Ureter (tissue), 1 donor: ENCODE measurements around a stretch of chr2.

DNA sequence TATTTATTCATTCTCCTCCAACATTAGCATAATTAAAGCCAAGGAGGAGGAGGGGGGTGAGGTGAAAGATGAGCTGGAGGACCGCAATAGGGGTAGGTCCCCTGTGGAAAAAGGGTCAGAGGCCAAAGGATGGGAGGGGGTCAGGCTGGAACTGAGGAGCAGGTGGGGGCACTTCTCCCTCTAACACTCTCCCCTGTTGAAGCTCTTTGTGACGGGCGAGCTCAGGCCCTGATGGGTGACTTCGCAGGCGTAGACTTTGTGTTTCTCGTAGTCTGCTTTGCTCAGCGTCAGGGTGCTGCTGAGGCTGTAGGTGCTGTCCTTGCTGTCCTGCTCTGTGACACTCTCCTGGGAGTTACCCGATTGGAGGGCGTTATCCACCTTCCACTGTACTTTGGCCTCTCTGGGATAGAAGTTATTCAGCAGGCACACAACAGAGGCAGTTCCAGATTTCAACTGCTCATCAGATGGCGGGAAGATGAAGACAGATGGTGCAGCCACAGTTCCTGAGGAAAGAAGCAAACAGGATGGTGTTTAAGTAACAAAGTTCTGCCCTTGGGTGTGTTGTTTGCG lies 165.8 kb downstream of the RPIA start:
- PRO-cap, result no peak

DNA sequence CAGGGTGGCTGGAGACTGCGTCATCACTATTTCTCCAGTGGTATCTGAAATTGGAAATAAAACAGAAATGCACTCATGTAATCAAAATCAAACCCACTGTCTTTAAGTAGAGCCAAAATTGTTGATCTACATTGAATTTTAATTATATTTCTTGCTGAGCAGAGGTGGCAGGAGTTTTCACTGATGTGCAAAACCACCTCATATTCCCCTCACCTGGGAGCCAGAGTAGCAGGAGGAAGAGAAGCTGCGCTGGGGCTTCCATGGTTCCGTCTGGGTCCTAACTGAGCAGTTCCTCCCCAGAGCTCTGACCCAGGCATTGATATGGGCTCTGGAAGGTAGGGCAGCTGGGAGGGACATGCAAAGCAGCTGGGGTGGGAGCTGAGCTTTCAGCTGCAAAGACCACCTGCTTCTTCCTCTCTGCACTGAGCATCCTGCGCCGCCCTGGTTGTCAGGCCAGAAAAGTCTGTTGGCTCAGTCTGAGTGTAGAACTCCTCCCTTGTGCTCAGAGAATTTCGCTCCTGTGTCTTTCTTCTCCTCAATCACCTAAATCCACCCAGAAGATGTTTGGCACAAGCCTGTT lies 394.0 kb downstream of the RPIA start:
- PRO-cap, result no peak

GRCh38 chr2:89268379-89268597 lies 576.8 kb downstream of the RPIA start:
- PRO-cap, result no peak

- PRO-cap, result no peak
Observed at GRCh38 chr2:89319895-89320266, 628.4 kb downstream of the RPIA start.

- PRO-cap, result no peak
Observed at GRCh38 chr2:89585236-89586120, 894.0 kb downstream of the RPIA start.

- PRO-cap, result no peak
Observed at GRCh38 chr2:91748537-91749369, 2838.4 kb upstream of the AQP7B start.

GRCh38 chr2:94208151-94208712 lies 378.9 kb upstream of the AQP7B start:
- PRO-cap, result no peak

GRCh38 chr2:94576194-94577000 lies 10.7 kb upstream of the AQP7B start:
- PRO-cap, result no peak

DNA sequence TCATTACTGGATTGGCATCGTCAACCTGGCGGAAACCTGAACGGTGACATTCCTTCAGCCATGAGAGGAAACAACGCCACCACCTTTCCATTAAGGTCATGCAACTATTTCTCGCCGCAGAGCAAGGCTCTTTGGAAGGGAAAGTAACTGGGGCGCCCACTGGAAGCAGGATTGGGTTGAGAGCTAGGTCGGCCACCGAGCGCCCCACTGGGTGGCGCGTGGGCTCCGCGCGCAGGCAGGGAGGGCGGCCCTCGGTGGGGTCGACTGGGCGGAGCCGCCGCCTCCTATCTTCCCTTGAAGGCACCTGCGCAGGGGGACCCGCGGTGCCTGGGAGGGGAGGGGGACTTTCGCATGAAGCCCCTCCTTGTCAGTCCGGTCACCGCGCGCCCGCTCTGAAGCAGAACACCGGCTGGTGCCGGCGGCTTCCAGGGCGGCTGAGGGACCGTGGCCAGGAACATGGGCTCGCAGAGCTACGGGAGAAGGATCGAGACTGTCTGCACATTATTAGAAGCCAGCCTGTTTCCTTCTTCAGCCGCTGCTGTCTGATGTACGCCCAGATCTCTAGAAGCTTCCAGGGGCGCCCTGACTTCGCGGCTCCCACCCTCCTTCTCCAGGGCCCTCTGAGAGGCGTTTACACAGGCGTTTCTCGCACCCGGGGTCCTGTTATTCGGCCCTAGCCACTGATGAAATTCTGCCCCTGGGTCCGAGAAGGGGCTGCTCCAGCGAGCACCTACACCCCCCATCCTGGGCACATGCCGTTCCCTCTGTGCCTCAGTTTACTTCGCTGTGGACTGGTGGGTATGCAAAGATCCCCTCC lies 27.3 kb upstream of the MAL start:
- PRO-cap, result no peak

DNA sequence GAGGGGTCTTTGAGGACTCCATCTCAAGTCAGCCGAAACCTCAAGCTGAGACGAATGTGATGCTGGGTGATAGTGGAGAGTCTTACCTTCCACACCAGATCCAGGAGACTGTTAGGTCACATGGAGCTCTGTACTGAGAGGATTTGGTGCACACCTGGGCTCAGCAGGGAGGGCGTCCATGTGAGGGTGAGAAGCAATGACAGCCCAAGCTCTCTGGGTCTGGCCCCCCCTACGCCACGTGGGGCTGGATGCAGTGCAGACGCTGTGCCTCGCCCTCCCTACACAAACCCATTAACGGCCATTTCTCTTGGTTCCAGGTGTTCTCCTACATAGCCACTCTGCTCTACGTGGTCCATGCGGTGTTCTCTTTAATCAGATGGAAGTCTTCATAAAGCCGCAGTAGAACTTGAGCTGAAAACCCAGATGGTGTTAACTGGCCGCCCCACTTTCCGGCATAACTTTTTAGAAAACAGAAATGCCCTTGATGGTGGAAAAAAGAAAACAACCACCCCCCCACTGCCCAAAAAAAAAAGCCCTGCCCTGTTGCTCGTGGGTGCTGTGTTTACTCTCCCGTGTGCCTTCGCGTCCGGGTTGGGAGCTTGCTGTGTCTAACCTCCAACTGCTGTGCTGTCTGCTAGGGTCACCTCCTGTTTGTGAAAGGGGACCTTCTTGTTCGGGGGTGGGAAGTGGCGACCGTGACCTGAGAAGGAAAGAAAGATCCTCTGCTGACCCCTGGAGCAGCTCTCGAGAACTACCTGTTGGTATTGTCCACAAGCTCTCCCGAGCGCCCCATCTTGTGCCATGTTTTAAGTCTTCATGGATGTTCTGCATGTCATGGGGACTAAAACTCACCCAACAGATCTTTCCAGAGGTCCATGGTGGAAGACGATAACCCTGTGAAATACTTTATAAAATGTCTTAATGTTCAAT lies 27.8 kb downstream of the MAL start:
- PRO-cap, result no peak

- PRO-cap, result no peak
Observed at GRCh38 chr2:95825688-95826115, 165.9 kb downstream of the ANKRD36C start.

GRCh38 chr2:95828482-95829020 lies 163.1 kb downstream of the ANKRD36C start:
- PRO-cap, result no peak

- PRO-cap, result no peak
Observed at GRCh38 chr2:95883723-95884659, 107.6 kb downstream of the ANKRD36C start.

- PRO-cap, result no peak
Observed at GRCh38 chr2:95885883-95886408, 105.7 kb downstream of the ANKRD36C start.

GRCh38 chr2:95992389-95992989 lies 865 bp upstream of the ANKRD36C start:
- PRO-cap, result no peak

- PRO-cap, result no peak
Observed at GRCh38 chr2:96203180-96203943, 5.3 kb downstream of the STARD7 start.

GRCh38 chr2:96240250-96240873 lies 25.4 kb downstream of the TMEM127 start:
- PRO-cap, result no peak

DNA sequence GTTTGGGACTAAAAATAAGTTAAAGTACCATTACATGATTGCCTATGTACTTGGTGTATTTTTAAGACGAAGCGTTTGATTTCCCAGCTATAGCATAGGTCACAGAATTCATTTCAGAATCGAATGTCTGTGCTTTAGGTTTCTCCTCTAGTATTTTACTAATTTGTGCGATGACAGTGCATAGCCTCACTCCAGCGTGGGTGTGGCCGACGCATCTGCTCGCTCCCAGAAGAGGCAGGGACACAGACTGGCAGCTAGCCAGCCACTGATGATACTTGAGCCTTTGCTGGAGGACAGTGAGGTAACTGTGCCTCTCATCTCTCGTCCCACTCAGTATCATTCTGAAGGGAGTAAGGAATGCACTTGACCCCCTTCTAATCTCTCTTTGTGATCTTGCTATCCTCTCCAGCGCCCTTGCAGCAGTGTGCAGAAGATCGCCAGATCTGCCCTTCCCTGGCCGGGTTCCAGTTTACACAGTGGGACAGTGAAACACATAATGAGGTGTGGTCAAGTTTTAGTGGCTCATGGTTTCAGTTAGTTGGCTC lies 17.4 kb downstream of the NCAPH start:
- PRO-cap, result no peak

DNA sequence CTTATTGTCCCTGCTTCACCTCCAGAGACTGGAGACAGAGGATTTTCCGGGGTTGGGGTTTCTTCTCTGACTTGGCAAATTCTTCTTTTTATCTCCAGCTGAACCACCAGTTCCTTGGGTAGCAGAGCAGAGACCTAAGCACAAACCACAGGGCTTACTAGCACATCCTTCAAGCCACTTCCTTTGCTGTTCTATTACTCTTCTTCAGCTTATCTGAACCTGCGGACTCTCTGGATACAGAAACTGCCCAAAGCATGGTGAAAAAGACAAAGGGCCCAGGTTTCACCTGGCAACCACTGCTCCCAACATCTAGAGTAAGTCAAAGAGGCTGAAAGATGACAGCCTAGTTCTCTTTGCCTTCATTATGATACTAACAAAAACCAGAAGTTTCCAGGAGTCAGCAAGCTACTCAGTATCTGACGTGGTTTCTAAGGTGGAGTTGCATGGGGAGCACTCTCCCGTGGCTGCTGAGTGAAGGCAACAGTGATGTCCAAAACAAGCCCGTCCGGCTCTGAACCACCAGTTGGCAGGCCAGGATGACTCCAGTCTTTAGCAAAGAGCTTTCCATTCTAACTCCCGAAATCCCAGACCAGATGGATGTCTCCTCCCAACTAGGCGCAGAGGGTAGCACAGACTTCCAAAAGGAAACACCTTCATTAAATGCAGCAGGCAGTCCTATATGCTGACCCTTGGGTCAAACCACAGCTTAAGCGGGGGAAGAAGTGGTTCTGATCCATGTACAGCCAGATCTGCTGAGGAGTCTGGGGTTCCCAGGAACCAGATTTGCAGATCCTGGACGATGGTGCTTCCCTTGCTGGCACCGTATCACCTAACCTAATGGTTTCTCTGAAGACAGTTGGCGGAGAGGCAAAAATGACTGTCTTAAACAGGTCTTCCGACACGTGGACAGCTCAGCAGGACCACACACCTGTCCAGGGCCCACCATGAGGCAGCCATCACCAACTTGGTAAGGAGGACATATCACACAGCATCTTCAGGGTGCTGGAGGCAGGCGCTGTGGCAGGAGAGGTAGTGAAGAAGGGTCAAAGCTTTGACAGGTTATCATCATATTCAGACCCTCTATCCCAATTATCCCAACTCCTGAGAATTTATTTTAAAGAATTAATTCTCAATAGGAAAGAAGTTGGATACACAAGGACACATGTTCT lies 43.1 kb downstream of the KANSL3 start:
- PRO-cap, result no peak

GRCh38 chr2:96601678-96602229 lies 36.4 kb downstream of the KANSL3 start:
- PRO-cap, result no peak